Mesenchymal stem cell of adipose (primary cell): ENCODE measurements around the genes TLE4 and SPATA31D4.

- CAGE, long polyA plus RNA, result no peak
Observed at GRCh38 chr9:77981095-77981966, 50.3 kb downstream of the GNAQ start.

GRCh38 chr9:77989337-77990136, 42.1 kb downstream of the GNAQ start:
- CAGE, long polyA plus RNA, result no peak

DNA sequence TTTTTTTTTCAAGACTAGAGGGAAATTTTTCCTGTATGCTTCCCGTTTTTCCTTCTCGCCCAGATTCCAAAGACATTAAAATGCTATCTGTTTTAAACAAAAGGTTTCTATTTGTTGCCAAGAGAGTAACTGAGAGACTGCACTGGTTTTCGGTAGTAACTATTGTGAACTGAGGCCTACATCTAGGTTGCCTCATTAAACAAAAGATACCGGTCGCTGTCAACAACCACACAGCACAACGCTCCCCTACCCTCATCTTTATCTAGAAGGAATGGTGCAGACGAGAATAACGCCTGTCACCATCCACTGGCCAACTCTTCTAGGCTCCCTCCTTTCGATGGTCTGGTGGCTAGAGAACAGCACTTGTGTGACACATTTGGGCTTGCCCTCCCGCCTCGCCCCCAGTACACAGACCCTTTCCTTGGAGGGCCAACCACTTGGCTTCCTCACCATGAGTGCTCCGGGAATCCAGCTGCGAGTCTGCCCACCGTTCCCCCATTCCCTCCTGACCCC, 1.5 kb downstream of the GNAQ start:
- CAGE, long polyA plus RNA, result no peak

DNA sequence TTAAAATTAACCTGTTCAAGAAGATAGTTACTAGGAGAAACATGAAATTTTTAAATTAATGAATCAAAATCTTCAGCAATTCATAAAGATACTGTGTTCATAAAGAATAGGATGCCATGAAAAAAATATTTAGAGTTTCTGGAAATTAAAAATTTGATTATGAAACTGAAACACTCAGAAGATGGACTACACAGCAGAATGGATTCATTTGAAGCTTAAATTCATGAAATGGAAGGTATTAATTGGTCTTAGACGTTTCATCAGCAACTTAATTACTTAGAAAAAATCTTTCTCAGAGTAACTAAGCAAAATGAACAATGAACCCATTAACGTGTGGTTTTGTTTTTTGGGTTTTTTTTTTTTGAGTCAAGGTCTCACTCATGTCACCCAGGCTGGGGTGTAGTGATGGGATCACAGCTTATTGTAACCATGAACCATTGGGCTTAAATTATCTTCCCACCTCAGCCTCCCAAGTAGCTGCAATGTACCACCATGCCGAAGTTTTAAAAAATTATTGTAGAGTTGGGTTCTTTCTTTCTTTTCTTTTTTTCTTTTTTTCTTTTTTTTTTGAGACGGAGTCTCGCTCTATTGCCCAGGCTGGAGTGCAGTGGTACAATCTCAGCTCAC, 25.5 kb upstream of the PSAT1 start:
- CAGE, long polyA plus RNA, result no peak

GRCh38 chr9:79571634-79572347, at the start of gene TLE4:
Gene TLE4 (plus strand): TSS chr9:79571965.
- CAGE, long polyA plus RNA, result no peak

- CAGE, long polyA plus RNA, result no peak
Observed at GRCh38 chr9:81371869-81372158, 317.5 kb downstream of the TLE1 start.

DNA sequence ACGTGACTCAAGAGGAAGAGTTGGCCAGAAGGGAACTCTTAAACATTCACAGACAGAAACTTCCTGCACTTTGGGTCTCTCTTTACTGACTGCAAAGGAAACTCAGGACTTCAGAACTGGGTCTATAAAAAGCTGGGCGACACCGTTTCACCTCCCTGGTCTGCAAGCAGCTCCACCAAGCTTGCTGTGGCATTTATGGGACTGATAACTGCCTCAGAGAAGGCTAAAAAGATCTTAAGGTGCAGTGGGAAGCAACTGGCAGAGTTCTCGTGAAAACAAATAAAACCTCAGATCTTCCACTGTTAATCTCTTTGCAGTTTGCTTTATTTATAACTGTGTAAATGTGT, 48.6 kb upstream of the SPATA31D4 start:
- CAGE, long polyA plus RNA, result no peak

DNA sequence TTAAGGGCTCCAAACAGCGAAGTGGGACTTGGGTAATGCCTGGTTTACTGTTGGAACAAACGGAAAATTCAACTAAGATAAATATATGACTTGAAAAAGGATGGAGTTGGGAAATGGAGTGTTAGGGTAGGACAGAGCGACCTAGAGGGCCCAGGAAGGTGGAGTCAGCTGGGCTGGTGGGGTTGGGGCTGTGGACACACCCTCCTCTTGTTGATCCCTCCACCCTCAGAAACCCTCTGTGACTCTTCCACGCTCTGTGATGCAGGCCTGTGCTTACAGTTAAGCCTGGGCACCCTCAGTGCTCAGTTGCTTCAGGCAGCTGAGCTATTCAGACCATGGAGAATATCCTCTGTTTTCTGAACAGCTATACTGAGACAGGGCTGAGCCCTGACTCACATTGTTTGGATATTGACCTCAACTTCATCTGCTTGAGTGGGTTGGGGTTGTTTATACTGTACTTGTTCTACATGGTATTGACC, at the start of gene SPATA31D4:
TSS of gene SPATA31D4 (plus strand) at position 250 of the 479 bp plus-strand sequence.
- CAGE, long polyA plus RNA, result no peak

GRCh38 chr9:82098848-82099130, 110.2 kb downstream of the SPATA31D1 start:
- CAGE, long polyA plus RNA, result no peak

DNA sequence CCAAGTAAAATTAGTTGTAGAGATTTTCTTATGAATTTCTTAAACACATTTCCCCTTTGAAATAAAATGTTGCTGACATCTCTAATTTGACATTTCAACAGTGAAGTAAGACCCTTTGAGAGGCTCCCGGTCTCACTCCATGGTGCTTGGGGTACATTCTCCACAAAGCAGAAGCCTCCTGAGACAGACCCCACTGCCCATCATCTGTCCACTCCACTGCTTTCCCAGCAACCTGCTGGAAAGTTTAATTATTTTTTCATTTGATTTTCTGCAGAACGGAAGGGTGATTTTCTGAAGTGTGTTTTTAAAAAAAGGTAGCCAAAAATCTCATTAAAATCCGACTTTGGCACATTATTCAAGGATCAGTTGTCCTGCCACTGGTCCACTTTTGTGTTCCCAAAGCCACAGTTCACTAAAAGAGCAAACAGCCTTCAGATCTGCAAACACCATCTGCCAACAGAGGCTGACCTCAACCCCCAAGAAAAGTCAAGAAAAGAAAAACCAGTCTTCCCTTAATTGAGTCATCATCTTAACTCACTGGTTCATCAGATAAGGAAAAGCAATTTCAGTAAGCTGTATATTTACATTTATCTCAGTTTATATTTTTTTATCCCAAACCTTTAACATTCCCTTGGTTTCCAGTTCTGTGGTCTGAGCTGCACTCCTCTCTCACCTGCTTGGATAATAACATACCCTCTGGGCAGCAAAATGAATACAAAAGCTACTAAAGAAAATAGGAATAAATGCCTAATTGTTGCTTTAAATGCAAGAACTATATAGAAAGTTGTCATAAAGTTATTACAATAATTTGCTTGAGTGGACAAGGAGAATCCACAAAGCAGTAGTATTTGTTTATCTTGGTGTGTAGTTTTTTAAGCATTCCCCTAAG, 21.2 kb downstream of the RASEF start:
- CAGE, long polyA plus RNA, result no peak

- CAGE, long polyA plus RNA, result no peak
Observed at GRCh38 chr9:83047885-83048664, 14.9 kb downstream of the RASEF start.

GRCh38 chr9:83228670-83229065, 165.7 kb upstream of the RASEF start:
- CAGE, long polyA plus RNA, result no peak

DNA sequence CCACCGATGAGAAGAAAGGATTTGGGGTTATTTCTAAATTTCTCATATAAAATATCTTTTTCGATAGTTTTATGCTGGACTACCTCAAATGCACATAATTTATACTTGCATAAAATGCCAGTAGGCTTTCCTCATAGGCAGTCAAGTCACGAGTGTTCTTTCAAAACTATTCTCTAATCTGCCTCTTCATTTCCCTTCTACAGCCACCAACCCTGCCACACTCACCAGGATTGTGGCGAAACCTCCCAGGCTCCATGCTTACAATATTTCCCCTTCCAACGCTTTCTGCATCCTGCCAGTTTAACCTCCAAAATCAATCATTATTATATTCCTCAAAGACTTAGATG, 65.5 kb downstream of the FRMD3 start:
- CAGE, long polyA plus RNA, result no peak

- CAGE, long polyA plus RNA, result no peak
Observed at GRCh38 chr9:83536144-83536893, 1.9 kb downstream of the FRMD3 start.

DNA sequence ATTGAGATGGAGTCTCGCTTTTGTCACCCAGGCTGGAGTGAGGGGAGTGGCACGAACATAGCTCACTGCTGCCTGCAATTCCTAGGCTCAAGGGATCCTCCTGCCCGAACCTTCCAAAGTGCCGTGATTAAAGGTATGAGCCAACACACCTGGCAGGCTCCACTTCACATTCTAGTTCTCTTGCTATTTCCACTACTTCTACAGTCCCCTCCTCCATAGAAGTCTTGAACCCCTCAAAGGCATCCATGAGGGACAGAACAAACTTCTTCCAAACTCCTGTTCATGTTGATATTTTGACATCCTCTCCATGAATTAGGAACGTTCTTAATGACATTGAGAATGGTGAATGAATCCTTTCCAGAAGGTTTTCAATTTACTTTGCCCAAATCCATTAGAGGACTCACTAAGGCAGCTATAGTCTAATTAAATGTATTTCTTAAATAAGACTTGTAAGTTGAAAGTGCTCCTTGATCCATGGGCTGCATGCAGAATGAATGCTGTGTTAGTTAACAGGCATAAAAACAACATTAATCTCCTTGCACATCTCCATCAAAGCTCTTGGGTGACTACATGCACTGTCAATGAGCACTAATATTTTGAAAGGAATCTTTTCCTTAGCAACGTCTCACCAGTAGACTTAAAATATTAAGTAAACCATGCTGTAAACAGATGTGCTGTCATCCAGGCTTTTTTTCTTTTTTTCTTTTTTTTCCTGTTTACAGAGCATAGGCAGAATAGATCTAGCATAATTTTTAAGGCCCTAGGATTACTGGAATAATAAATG, 36.6 kb downstream of the UBQLN1 start:
- CAGE, long polyA plus RNA, result no peak

GRCh38 chr9:83806293-83806613, 11.3 kb downstream of the GKAP1 start:
- CAGE, long polyA plus RNA, result no peak

DNA sequence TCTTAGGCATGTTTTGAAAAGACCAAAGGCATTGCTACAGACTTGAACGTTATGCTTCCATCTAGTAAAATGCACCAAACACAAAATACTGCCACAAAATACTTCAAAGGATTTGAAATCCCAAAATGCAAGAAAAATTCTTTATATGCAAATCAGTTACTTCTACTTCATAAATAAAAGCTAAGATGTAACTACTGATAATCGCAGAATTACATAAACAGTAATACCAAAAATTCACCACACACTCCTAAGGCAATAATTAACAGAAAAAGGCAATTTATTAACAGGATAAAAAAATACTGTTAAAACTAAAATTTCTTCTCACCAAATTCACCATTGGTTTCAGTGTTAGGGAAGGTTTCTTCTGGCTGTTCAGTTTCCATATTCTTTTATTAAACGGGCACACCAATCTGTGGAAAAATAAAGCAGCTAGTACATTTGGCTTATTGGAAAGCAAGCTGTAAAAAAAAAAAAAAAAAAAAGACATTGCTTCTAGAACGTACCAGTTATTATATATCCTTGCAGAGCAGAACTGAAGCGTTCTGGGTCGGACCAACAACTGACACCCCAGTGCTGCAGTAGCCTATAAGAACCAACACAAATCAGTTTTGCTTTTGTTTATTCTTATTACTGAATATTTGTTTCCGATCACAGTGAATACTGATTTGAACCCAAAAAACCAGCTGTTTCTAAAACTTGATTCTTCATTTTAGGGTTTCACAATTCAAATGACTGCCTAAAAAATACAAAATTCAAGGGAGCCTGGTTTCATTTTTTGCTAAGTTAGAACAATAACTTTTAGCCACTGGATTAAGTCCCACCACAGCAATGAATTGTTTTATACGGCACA, 1.9 kb downstream of the HNRNPK start:
- CAGE, long polyA plus RNA, result no peak

GRCh38 chr9:84140413-84140884, 159.8 kb downstream of the RMI1 start:
- CAGE, long polyA plus RNA, result no peak

- CAGE, long polyA plus RNA, result no peak
Observed at GRCh38 chr9:84265891-84266550, 74.5 kb downstream of the SLC28A3 start.

DNA sequence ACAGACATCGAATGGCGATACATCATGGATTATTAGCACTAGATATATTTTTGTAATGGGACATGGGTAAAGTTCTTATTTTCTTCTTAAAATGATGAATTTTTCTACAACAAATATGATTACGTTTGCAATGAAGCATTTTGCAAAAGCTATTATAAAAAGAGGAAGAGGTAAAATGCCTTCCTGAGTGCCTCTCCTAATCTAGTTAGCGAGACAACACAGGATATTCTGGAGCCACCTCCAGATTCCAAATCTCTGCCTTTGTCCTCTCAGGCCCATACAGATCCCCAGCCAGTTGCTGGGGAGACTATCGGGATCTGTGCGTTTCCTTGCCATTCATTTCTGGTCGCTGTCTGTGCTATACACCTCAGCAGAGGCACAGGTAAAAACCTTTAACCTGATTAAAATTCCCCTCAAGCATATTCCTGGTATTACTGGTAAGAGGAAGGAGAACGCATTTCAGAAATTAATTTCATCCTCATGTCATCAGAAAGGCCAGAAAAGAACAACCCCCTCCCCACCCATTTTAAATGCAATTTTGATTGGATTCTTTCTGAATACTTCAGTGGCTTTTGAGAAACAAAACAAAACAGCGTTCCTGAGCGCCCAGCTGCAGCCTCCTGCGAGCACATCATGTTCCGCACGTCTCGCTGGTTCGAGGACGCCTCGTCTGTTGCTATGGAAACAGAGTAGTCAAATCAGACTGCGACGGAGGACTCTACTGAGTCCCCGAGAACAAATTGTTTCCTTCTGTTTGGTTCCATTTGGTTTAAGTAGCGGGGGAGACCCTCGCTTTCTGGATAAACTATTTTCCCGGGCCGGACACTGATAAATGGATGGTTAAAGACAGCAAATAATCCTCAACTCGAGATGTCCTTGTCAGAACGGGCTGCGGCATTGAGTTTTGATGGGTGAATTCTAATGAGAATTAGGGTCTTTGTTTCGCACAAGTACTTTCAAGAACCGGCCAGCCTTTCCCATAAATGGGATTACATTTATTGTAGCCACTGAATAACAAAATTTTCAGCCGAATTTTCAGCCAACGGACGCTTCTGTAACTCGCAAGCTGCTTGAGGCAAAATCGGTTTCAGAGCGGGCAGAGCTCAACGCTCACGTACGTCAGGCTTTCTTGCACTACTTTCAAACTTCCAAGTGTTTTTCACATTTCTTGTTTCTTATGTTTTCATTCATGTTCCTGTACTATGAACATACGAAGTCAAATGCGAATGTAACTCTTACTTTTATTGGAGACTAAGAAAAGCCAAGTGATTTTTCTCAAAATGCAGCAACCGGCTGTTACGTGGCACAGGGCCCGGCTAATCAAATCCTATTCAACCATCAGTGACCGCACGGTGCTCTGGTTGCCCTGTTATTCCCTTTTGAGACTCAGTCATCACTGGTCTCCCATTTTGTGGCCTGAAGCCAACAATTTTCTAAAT, 69.0 kb downstream of the SLC28A3 start:
- CAGE, long polyA plus RNA, result no peak